NCI-H460 (cell line): ENCODE results near the genes ZIC2, TMTC4 and BIVM.

RAMPAGE:
- cytosol, long total RNA: no peak
- long total RNA: no peak
- nucleus, long total RNA: no peak
Observed at GRCh38 chr13:99909849-99910344, 61.7 kb downstream of the ZIC5 start.

RAMPAGE:
- cytosol, long total RNA: no peak
- long total RNA: no peak
- nucleus, long total RNA: no peak
Observed at GRCh38 chr13:99981112-99981680, 388 bp upstream of the ZIC2 start.

DNA sequence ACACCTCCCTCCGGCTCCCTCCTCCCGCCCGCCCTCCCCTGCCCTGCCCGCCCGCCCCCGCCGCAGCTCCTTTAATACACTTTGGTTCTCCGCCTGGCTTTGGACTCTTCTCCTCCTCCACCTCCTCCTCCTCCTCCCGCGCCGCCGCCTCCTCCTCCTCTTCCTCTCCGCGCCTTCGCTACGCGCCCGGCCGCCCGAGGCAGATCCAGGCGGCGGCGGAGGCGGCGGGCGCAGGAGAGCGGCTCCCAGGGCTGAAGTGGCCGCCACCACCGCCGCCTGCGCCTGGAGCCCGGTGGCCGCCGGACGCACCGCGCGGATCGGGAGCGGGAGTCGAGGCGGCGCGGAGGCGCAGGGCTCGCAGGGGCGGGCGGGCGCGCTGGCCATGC lies at the start of gene ZIC2:
Gene ZIC2 (plus strand): TSS at position 102 of the 386 bp plus-strand sequence.
RAMPAGE:
- cytosol, long total RNA: no peak
- long total RNA: no peak
- nucleus, long total RNA: no peak

DNA sequence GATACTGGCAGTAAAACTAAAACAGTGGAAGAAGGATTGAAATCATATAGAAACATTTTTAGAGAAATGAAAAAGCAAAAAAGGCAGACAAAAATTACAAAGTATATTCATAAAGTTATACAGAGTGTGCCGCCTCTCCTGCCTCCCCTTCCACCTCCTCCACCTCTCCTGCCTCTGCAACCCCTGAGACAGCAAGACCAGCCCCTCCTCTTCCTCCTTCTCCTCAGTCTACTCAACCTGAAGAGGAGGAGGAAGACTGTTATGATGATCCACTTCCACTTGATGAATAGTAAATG lies 237.5 kb downstream of the PCCA start:
RAMPAGE:
- cytosol, long total RNA: no peak
- long total RNA: no peak
- nucleus, long total RNA: no peak

DNA sequence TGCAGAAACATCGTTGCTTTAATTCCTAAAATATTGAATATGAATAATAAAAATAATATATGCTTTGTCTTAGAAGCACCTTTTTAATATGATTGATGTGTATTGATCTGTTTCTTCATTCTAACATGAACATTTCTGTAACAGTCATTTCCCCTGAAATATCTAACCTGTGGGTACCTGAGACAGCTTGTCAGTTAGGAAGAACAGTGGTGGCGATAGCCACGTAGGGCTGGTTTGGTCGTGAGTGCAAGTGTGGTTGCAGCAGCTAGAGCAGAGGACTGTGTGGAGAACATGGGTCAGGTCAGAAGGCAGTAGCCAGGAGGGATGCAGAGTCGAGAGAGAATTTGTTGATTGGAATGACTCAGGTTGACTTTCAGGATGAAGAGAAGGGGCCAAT lies 106.6 kb downstream of the GGACT start:
RAMPAGE:
- cytosol, long total RNA: no peak
- long total RNA: no peak
- nucleus, long total RNA: no peak

DNA sequence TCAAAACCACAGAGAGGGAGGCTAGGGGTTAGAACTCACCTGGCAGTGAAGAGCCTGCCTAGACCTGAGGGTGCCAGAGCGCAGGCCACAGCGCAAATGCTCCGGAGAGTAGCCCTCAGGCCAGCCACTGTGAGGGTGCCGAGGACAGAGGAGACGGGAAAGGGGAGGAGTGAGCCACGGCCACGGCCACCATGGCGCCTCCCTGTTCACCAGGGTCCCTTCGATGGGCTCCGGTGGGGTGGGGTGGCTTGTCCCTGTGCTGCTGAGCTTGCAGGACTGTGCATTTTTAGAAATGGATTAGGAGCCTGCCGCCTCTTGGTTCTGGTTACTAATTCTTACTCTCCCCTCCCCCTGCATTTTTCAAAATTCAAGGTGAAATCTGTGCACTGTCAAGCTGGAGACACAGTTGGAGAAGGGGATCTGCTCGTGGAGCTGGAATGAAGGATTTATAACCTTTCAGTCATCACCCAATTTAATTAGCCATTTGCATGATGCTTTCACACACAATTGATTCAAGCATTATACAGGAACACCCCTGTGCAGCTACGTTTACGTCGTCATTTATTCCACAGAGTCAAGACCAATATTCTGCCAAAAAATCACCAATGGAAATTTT lies 58.8 kb downstream of the GGACT start:
RAMPAGE:
- cytosol, long total RNA: no peak
- long total RNA: no peak
- nucleus, long total RNA: no peak

DNA sequence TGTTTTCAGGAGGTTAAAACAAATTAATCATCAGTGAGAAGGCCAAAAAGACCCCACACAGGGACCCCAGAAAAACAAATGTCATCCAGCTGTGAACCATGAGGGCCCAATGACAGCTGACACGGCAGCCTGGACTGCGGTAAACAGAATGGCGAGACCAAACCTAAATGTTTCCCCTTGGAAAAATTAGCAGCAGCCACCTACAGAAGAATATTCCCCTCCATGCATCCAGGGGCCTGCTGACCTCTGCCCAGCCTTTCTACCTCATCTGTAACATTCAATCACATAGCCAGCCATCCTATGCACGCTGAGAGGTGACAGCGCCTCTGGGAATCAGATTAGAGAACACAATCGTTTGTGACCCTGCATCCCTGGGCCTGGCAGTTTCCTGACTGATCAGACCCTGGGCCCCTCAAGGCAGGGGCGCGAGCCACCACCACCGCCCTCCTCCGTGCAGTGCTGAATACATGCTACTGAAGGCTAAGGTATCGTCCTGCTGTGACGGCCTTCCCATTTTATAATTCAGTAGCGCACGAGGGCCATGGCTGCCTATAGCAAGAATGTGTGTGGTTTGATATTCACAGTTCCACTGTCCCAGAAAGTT lies 1.3 kb downstream of the TMTC4 start:
RAMPAGE:
- cytosol, long total RNA: no peak
- long total RNA: no peak
- nucleus, long total RNA: no peak

DNA sequence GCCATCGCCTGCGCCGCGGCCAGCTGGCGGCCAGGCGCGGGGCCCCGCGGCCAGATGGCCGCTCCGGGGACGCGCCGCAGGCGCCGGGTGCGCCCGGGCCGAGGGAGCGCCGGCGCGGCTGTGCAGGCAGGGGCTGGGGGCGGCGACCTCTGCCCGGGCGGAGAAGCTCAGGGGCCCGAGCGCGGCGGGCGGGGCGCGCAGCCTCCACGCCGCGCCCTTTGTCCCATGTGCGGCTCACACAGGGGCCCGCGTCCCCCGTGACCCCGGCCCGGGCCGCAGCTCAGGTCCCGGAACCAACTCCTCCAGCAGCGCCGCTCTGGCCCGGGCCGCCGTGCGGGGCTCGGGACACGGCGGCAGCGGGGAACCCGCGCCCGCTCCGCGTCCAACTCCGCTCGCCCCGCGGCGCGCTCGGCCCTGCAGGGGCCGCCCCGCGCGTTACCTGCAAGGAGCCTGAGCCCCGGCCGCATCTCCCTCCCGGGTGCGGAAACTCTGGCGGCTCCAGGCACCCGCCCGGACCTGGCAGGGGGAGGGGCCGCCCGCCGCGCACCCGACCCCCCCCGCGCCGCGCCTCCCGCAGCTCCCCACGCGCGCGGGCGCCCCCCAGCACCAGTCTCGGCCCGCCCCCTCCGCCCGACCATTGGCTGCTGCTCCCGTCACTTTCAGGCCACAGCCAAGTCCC lies at the start of gene TMTC4:
Gene TMTC4 (minus strand): TSS at position 491 of the 679 bp plus-strand sequence.
RAMPAGE:
- cytosol, long total RNA: no peak
- long total RNA: no peak
- nucleus, long total RNA: no peak

DNA sequence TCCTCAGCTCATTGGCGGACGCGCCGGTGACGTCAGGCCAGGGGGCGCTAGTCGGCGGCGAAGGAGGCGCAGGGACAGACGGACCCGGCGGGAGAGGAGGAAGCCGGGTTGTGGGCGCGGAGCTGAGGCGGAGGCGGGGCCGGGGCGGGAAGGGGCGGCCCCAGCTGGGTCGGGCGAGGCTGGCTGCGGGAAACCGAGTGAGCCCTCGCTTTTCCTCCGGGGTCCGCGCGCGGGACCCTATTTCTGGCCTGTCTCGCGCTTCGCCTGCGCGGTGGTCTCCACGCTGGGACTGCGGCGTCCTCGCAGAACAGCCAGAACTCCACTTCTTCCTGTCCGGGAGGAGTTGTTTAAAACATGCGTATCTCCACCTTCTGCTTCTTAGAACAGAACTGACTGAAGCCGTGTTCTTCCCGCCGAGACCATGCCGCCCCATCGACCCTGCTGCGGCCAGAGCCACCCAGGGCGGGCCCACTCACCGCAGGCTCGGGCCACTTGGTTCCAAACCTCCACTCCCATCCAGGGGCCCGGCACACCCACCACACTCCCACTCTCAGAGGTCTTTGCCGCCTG lies 474 bp upstream of the TMTC4 start:
RAMPAGE:
- cytosol, long total RNA: no peak
- long total RNA: no peak
- nucleus, long total RNA: no peak

DNA sequence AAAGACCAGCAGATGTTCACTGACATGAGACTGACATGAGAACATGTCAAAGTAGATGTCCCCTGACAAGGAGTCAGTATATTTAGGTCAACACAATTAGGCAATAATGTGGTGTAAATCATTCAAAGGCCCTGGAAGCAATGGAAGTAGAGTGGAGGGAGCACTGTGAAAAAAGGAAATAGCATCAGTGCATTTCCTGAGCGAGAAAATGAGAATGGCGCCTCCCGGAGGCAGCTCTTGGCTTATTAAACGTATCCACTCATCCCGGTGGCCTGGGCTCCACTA lies 173.6 kb upstream of the TMTC4 start:
RAMPAGE:
- cytosol, long total RNA: no peak
- long total RNA: no peak
- nucleus, long total RNA: no peak

DNA sequence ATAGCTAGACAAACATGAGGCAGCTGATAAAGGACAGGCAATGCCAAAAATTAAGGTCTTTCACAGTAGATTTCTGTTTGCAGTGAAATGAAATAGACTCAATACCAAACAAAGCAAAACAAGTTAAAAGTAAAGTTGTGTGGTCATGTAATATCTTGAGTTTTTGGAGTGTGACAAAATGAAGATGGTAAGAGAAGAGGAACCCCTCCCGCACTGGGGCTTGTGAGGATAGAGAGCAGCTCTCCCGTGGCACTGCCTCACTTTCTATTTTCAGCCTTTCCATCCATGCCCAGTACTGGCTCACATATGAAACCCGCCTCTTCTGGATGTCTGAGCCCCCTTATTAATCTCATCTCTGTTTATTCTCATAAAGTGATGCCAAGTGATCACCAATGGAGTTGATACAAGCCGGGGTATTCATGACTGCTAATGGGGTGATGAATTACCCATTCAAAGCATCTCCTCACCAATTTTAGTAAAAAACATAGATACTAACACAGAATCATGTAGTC lies 95.8 kb upstream of the FGF14 start:
RAMPAGE:
- cytosol, long total RNA: no peak
- long total RNA: no peak
- nucleus, long total RNA: no peak

RAMPAGE:
- cytosol, long total RNA: no peak
- long total RNA: no peak
- nucleus, long total RNA: no peak
Observed at GRCh38 chr13:102112197-102112526, 195.4 kb upstream of the FGF14 start.

DNA sequence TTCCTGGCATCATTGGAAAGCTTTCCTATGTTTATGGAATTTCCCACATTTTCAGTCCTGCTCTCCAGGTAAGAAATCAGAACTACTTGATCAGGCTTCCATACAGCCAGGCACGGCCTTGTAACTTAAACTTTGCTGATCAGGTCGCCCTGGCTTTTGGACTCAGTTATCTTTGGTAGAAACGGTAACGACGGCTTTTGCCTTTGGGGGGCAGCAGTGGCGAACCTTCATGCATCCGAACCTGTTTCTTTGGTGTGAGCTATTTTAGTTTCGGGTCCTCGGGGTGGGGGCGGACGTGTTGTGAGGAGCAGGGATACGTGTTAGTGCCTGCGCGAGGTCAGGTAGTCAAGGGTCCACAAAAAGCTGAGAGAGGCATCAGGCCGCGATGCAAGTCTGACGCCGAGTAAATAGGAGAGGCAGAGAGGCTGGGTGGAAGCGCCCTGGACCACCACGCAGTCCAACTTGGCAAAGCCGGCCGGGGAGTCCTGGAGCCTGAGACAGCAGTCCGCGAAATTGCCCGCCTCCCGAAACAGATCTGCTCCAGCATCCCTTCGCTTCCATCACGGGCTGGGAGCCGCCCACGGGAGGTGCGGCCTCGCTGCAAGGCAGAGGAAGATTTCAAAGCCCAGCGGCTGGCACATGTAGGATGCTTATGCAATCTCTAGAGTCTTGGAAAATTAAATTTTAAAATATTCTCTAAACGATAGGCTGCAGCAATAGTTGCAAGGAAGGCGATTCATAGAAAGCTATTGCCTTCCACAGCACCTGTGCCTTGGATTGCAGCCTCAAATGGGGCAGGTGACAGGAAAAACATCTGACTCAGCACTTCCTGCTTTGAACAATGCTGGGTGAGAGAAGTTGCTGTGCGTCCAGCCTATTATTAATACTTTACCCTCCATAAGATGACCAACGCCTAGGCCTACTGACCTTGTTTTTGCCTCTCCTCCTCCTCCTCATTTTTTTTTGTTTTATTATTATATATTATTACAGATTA lies 4.6 kb upstream of the TPP2 start:
RAMPAGE:
- cytosol, long total RNA: no peak
- long total RNA: no peak
- nucleus, long total RNA: no peak

DNA sequence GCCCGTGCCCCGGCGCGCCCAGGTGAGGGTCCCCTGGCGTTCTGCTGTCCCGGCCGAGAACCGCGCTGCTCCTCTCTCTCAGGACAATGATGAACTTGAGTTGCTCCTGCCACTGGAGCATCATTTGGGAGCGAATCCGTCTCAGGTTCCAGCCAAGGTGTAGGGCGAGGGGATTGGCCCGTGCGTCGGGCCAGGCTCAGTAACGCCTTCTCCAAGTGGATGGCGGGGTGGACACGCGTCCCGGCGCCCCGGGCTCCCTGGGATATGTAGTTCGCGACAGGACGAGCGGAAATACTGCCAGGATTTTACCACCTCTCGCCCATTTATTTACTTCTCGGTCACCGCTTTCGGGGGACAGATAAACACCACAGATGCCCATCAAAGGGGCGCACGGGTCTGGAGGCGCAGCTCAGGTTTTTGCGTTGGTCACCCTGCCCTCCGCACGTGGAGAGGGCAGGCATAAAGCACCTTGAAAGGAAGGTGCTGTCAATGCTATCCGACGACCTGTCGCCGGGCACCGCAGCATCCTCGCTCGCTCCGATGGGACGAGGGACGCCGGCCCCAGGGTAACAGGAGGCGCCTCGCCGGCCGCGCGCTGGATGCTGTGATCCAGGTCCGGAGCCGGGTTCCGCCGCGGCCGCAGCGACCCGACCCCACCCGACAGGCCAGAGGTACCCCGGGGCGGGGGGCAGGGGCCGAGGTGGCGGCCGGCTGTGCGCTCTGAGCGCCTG lies at the start of gene BIVM:
Gene BIVM (plus strand): TSS at position 269 of the 731 bp plus-strand sequence.
RAMPAGE:
- cytosol, long total RNA: start-site peak on the minus strand centred at position 117 of the sequence, 90 bp wide, 50 and 67 reads in 2 replicates
- long total RNA: no peak
- nucleus, long total RNA: no peak

GRCh38 chr13:102844964-102845535 lies 782 bp upstream of the ERCC5 start:
RAMPAGE:
- cytosol, long total RNA: no peak
- long total RNA: no peak
- nucleus, long total RNA: no peak

DNA sequence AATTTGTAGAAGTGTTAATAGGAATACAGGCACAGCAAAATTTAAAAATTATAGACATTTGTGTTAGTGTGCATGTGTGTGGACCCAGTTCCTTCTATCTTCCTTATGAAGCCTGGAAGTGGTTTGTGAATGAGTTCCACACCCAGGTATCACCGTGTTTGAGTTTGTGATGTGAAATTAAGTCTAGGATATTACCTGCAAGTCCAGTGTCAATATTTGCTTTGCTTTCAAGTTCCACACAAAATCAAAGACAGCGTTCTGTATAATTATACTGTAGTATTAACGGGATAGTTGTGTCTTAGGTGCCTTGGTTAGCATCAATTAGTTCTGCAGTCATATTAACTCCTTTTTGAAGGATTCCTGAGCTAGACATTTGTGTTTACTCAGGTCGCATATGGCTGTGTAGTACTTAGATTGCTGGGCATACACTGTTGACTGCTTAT lies 54.3 kb downstream of the ERCC5 start:
RAMPAGE:
- cytosol, long total RNA: no peak
- long total RNA: no peak
- nucleus, long total RNA: no peak

DNA sequence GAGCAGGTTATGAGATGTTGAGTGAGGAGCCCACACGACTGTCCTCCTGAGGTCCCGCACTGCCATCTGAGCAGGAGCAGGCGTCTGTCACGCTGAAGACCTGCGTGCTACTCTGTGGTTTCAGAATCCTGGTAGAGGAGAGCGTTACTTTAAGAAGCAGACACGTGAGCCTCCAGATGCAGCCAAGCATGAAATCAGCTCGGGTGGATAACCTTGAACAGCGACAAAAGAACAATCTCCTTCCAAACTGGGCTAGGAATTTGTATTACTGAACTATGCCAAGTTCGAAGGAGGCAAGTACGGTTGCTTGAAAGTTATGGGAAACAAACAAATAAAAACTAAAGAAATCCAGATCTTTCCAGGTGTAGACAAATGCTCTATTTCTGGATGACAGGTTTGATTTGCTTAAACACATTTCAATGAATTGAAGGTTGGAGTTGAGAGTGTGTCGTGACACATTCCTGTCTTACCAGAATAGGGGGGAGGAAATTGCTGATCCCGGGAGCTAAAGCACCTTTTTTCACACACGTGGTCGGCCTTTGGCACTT lies 945.4 kb upstream of the SLC10A2 start:
RAMPAGE:
- cytosol, long total RNA: no peak
- long total RNA: no peak
- nucleus, long total RNA: no peak

DNA sequence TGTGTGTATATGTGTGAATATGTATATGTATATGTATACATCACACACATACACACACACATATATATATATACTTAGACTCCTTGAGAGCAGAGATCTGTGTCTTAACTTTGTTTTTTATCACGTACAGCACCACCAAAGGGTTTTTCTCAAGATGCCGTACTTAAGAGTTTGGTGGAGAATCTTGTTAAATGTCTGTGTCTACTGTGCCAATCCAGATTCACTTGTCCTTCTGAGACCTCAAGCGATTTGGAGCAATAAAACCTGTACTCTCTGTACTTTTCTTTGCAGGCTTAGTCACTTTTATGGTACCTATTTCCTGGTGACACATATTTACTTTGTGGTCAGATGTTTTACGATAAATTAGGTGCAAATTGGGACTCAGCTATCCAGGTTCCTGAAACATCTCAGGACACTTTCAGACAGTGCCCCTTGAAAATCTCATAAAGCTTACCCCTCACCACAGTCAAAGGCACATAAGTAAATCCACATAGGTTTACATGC lies 438.9 kb downstream of the EFNB2 start:
RAMPAGE:
- cytosol, long total RNA: no peak
- long total RNA: no peak
- nucleus, long total RNA: no peak

DNA sequence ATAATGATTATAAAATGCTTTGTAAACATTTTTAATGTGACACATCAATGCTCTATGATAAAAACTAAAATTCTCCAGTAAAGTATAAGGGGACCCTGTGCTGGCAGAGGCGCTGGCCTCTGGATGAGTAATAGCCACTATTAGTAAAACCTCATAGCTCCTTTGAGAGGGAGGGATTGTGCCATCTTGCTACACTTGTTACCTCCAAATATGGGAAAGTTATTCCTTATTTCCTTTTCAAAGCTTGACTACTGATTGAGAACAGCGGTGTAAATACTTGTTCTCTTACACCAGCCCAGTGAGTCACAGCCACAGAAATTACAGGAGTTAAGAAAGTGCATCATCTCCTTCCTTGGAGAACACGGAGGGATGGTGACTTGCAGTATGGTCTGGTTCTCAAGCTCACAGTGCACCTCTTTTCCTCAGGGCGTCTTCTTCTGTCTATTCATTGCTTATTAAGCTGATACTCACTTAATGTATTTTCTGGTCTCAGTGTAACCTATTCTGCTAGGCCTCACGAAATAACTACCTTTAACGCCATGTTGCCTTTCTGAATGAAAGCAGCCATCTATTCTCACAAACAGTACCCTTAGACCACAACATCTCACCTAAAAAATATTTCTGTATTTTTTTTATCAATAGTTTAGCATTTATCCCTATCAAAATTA lies 378.9 kb downstream of the EFNB2 start:
RAMPAGE:
- cytosol, long total RNA: no peak
- long total RNA: no peak
- nucleus, long total RNA: no peak

GRCh38 chr13:106534297-106534863 lies 1.1 kb downstream of the EFNB2 start:
RAMPAGE:
- cytosol, long total RNA: no peak
- long total RNA: no peak
- nucleus, long total RNA: no peak